ENCODE measurements around the gene PRDM9.

GRCh38 chr5:20305335-20306002, 317.5 kb upstream of the CDH18 start:
- RRBS, result 95% methylated on average over 27 of the region's 46 CpGs

DNA sequence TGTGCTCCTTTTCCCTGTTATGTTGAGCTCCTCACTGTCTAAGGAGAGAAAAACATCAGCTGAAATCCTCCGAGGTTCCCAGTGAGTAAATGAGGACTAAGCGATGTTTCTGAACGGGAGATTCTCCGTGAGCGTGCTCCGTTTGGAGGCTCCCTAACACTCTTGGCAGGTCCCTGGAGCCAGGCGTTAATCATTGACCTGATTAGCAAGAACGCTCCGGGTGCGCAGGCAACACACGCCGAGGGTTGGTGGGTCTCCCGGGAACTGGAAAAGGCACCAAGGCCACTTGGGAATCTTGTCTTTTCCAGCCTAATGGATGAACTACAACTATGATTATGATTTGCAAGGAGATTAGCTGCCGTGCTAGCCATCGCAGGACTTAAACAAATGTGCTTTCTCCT, 640.5 kb downstream of the CDH12 start:
- RRBS, result no CpG with 5 or more reads among the region's 15 CpGs

DNA sequence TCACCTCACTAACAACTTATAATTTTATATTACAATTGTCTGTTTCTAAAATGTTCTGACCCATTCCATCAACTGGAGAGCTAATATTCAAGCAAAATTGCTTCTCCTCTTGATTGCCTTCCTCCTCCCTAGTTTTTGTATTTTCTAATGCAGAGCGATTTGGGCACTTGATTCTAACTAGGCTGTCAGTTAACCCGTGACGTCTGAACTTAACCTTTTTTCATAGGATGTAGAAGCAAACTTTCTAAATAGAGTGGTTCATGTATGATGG, 139.2 kb downstream of the CDH12 start:
- RRBS, result no CpG with 5 or more reads among the region's 3 CpGs

GRCh38 chr5:23027275-23027800, 174.2 kb upstream of the CDH12 start:
- RRBS, result no CpG with 5 or more reads among the region's 3 CpGs

DNA sequence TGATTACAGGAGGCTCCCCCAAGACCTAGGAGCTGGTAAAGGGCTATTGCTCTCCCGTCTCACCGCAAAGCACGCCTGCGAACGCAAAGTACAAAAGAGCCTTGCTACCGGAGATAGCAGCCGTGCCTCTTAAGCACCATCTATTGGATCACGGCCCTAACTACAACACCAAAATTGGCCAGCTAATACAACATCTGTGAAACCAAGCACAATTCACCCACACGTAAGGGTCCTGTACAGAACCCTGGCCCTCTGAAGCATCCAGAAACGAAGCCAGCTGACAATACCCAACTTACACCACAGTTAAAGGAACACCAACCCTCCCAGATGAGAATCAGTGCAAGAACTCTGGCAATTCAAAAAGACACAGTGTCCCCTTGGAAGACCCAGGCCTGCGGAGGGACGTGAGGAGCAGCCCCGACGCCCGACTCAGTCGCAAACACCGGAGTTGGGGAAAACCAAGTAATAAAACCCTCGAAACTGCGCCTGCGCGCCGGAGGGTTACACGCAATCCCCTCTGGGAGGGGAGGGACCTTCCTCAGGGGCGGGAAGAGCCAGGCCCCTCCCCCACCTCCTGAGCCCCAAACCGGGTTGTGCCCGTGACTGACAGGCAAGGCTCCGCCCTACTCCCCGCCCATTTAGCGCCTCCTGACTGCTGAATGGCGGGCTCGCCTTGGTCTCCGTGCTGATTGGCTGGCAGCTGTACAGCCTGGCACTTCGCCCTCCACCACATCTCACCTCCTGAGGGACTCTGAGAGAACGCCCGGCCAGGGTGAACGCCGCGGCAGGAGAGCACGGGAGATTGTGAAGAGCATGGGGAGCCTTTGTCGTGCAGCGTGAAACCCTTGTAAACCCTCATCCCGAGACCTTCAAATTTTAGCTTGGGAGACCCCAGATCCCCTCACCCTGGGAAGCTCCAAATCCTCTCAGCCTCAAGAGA, at the start of gene PRDM9:
TSS of gene PRDM9 (plus strand) at position 744 of the 940 bp plus-strand sequence.
- RRBS, result 92% methylated on average over 4 of the region's 42 CpGs

DNA sequence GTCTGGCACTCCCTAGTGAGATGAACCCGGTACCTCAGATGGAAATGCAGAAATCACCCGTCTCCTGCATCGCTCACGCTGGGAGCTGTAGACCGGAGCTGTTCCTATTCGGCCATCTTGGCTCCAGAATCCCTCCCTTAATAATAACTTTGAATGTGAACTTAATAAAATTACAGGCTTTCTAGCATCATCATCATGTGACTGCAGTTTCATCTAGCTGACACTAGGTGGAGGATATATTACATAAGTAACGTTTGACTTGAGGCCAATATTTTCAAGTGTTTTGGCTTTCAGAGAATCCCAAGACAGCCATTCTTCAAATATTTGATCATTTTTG, 474.8 kb upstream of the CDH10 start:
- RRBS, result no CpG with 5 or more reads among the region's 7 CpGs

GRCh38 chr5:28397536-28398061, 1359.2 kb upstream of the CDH9 start:
- RRBS, result no CpG with 5 or more reads among the region's 4 CpGs

- RRBS, result no CpG with 5 or more reads among the region's 4 CpGs
These were observed 2044.9 kb upstream of the CDH6 start for GRCh38 chr5:29148530-29149084.

GRCh38 chr5:29395680-29396237, 1797.7 kb upstream of the CDH6 start:
- RRBS, result no CpG with 5 or more reads among the region's 10 CpGs

GRCh38 chr5:30223027-30223345, 970.5 kb upstream of the CDH6 start:
- RRBS, result no CpG with 5 or more reads among the region's 2 CpGs

GRCh38 chr5:30823739-30824127, 369.8 kb upstream of the CDH6 start:
- RRBS, result no CpG with 5 or more reads among the region's 17 CpGs

DNA sequence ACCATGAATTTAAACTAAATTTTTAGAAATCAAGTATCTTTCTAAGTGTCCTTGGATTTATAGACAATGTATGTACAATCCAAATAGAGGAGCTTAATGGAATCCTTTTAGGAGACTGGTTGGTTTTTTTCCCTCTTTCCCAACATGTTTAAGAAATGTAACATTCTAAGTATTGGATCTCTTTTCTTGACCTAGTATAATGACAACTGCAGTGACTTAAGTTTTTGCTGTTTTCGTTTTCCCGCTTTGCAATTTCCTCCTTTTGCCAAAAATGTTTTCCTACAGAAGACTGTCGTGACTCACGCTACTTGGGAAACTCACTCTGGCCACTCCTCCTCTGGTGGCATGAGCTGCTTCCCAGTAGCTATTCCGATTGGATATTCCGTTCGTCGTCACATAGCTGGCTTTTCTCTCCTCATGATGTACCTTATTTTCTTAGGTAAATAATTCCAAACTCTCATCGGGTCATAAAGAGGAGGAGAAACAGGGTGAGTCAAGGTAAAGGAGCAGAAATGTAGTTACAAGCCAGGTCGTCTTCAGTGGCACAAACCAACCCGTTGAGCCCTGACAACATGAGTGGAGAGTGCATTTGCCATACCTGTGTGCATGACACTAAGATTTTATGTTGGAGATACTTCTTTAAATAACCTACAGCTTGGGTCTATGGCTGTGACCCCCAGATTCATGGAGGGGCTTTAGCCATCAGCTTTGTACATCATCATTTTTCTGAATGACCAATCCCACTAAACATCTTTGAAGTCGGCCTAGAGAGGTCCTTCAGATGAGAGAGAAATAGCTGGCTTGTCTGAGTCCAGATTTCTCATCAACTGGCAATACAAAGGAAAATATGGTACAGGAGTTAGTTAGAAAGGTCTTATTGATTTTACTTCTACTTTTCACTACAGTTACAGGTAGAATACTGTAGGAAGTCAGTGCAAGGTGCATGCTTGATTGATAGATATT, 64.8 kb downstream of the GOLPH3 start:
- RRBS, result no CpG with 5 or more reads among the region's 12 CpGs

GRCh38 chr5:32143493-32143914, 30.6 kb downstream of the GOLPH3 start:
- RRBS, result no CpG with 5 or more reads among the region's 3 CpGs

GRCh38 chr5:32221775-32222131, 47.6 kb upstream of the GOLPH3 start:
- RRBS, result no CpG with 5 or more reads among the region's 6 CpGs

GRCh38 chr5:32310990-32311805, 1.5 kb downstream of the MTMR12 start:
- RRBS, result no CpG with 5 or more reads among the region's 10 CpGs

DNA sequence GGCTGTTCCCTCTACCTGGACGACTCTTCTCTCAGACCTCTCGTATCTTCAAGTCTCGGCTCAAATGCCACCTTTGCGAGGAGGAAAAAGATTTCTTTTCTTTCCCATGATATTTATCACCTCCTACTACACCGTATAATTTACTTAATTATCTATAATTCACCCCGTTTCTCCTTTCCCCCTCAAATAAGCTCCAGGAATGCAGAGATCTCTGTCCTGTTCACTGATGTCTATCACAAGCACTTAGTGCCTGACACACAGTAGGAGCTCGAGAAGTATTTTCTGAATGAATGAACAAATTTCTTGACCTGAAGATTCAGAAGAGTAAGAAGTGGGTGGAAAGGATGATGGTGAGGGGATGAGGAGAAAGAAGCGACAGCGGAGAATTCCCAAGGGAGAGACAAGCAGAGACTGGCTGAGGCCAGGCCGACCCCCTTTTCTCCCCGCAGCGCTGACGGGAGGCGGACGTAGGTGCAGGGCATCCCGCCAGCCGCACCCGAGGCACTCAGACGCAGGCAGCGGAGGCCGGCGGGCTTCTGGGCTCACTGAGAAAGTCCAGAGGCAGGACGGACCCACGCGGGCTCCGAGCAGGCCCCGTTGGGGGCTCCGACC, 827 bp downstream of the MTMR12 start:
- RRBS, result no CpG with 5 or more reads among the region's 28 CpGs

GRCh38 chr5:32713289-32714546, 2.6 kb downstream of the NPR3 start:
- RRBS, result 92% methylated on average over 30 of the region's 73 CpGs

DNA sequence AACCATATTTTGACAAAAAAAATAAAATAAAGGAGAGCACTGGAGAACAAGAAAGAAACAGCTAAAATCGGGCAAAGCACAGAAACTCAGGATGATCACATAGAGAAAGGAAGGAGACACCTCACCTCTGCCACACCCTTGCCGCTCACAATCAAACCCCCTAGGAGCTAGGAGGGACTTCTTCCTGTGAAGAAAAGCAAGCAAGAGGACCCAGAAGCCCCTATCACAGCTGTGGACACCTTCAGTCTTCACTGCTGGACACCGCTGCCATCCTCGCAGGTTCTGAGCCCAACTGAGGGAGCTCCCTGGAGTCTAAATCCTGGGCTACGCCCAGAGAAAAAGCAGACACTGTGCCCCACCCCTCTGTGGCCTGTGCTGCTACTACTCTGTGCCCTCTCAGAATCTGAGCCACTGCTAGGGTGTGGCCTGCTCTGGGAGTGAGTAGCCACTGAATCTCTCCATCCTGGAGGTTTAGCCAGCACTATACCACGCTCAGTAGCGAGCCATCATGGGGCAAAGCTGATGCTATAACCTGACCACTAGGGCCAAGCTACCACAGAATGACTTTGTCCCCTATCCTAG, 338.1 kb downstream of the NPR3 start:
- RRBS, result no CpG with 5 or more reads among the region's 7 CpGs

GRCh38 chr5:33308920-33309483, 131.8 kb upstream of the TARS1 start:
- RRBS, result no CpG with 5 or more reads among the region's 2 CpGs